ENCODE measurements around the genes DIRAS3, ZRANB2, TNNI3K and SLC44A5.

GRCh38 chr1:67479817-67480016, 49.5 kb upstream of the SERBP1 start:
- PRO-cap = no peak

- PRO-cap = no peak
Measured at GRCh38 chr1:67675633-67676274, 9.2 kb upstream of the GADD45A start.

GRCh38 chr1:67733466-67734692, 48.9 kb downstream of the GADD45A start:
- PRO-cap = no peak

GRCh38 chr1:67747681-67748132, 62.7 kb downstream of the GADD45A start:
- PRO-cap = no peak

GRCh38 chr1:67748366-67749359, 63.7 kb downstream of the GADD45A start:
- PRO-cap = no peak

DNA sequence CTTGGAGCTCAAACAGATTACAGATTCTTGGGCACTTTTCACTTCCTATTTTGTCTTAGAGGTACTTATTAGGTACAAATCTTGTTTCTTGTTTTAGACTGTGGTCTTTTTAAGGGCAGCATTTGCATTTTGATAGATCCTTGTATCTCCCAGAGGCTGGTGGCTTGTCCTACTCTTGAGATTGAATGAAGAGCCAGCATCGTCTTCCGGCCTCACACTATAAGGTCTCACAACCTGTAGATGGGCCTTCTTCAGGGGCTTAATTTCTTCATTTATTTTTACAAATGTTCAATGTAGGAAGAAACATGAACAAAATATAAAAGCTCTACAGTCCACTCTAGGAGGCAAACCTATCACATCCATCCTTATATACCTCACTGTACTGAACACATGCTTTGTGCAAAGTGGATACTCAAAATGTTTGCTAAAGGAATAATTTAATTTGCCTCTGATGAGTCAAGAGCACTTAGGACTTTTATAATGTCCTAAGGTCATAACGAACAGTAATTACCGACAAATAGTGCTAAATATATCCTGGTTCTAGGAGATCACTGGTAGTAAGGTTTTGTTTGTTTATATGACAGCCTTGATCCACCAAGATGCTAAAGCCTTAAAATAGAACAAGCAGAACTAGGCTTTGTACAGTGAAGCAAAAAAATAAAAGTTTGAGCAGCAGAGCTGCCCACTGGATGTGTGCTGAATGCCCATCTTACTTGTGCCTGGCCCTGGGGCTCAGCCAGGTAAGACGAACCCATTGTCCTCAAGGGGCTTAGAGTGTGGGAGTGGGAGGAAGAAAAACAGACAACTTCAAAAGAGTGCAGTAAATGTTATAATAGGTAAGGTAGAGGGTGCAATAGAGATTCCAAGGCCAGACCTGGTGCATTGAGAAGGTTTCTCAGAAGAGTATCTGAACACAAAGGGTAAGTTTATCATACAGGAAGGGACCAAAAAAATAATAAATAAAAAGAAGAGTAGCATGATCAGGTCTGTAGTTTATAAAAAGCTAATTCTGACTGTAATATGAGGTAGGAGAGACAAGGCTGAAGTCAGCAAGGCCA, 70.6 kb downstream of the GADD45A start:
- PRO-cap = no peak

DNA sequence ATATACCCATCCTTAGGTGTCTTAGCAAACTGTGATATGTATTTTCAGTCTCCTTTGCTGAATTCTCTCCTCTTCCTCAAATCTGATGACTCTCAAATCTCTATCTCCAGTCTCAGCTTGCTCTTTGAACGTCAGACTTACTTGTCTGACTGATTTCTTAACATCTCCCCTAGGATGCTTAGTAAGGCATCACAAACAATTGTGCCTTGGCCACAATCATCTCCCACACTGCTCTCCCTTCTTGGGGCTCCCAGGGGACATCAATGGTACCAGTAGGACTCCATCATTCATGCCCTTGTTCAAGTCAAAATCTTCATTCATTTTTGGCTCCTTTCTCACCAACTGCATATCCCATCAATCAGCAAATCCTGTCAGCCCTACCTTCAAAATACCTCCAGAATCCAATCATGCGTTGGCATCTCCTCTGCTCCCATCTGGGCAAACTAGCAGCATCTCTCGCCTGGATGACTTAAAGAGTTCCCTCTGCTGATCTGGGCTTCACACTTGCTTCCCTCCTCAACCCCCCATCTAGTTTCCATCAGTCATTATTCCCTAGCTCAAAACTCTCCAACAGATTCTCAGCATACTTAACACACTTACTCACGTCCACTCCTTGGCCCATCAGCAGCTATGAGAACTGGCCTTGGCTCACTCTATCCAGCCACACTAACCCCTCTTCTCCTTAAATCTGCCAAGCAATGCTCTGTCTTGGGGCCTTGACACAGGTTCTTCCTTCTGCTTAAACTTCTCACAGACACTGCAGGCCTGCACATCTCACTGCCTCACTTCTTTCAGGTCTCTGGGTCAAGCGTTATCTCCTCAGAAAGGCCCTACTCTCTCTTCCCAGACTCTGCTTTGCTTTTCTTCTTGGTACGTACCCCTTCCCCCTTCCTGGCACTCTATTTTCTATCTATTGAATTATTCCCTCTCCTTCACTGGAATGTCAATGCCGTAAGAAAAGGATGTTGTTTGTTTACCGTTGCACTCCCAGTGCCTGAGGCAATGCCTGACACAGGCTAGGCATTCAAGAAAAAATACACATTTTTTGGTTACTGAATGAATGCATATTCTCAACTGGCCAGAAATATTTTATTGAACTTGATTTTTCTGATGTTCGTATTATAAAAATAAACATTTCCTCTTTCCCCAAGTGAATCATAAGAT, 41.6 kb downstream of the GNG12 start:
- PRO-cap = no peak

DNA sequence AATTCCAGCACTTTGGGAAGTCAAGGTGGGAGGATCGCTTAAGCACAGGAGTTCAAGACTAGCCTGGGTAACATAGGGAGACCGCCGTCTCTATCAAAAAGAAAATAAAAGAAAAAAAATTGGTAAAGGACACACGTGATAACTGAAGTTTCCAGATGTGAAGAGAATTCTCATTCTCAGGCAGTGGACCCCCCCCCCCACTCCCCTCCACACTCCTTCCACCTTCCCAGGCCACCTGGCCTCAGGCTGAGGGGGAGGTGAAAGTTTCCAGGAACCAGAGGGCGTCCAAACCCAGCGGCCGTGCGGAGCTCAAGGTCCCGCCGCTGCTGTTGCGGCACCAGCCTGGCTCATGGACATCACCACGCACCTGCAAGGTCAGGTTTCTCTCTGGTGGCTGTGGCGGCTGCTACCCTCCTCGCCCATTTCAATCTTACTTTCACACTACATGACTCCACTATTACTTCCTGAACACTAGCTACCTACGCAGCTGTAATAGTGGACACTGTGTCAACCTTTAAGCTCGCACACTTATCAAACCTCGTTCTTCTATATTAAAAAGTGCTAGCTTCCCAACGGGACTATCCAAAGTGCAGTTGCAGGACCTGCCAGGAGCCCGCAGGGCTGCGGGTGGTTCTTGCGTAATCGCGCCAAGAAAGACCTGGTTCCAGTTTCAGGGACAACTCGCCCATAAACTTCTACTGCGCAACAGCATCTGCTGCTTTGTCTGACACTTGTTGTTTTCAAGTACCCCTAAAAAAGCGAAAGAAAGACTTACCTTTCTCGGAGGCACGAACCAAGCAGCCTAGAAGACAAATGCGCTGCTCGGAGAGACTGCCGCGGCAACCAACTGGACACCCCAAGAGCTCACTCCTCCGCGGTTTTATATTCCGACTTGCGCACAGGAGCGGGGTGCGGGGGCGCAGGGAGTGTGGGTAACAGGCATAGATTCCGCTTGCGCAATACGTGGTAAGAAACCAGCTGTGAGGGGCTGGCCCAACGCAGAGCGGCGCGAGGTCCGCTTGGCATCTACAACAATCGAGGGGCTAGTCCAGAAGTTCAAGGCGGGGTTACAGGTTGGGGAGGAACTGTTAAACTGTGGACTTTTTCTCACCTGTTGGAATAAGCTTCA, at the start of gene DIRAS3:
DIRAS3 (minus strand) TSS at position 855 of the 1,129 bp plus-strand sequence.
- PRO-cap = no peak

DNA sequence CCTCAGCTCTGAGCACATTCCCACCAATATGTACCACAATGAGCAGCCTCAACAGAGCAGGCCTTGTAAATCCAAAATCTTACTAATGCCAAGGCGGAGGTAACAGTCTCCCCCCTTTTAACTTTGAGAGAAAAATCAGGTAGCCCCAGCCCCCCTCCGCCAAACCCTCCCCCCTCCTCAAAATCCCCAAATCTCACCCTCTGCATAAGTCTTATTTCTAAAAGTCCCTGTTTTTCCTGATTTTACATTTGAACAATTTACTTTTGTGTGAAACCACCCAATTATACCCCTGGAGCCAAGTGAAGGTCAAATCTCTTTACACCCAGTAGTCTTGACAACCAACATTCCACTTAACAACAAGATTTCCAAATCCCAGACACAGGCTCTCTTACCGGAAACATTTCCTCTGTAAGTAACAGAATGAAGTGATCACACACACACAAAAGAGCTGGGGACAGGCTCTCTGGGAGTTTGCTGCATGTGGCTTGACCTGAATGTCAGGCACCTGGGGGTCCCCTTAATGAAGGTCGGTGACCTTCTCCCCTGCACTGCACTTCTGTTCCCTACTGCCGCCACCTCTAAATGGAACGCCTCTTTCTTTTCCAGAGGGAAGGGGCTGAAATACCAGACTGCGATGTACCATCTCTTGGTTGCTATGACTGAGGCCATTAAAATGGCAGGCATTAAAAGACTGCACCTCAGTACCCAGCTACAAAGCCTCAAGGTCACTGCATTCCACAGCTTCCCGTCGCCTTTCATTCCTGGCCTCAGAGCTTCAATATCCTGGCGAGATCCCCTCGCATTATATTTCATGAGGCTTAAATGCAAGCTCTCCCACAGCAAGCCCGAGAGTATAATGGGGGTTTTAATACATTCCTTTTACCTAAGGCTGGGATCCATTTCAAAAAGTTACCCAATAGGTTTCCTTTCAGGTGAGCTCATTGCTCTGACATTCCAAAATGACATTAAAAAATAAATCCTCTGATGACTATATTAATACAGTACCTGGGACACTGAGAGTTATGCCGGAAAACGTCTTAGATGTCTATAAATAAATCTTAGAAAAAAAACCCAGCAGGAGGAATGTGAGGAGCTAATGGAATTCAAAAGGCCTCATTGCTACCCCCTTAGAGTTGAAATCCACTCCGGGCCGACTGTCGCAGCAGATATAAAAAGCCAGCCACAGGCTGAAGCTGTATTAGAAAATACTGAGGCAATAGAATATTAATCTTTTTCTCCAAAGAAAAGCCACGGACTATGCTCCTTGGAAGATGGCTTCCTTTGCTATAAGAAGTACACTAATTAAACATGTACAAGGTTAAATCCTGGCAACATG, 90.9 kb upstream of the DIRAS3 start:
- PRO-cap = no peak

DNA sequence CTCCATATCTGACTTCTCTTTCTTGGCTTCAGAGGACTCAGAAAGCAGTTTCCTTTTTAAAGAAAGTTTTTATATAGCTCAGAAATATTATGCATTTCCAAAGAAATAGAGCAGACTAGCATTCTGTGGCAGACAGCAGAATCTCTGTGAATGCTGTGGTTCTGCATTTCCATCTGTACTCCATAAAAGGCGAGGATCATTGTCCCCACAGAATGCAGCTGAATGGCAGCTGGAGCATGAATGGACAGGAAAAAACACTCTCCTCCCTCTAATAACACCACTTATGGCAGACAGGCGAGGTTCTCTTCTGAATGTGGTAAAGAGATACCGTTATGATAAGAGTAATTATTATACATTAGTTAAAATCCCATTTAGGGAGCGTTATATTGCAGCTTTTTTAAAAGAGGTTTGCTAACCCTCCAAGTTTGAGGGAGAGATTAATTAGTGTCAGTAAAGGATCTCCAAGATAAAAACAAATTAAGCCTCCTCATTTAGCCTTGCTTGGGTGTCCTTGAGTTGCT, 81.4 kb upstream of the WLS start:
- PRO-cap = no peak

- PRO-cap = no peak
Measured at GRCh38 chr1:68881221-68882184, 384.6 kb upstream of the DEPDC1 start.

- PRO-cap = no peak
Measured at GRCh38 chr1:69551607-69552033, 16.1 kb upstream of the LRRC7 start.

DNA sequence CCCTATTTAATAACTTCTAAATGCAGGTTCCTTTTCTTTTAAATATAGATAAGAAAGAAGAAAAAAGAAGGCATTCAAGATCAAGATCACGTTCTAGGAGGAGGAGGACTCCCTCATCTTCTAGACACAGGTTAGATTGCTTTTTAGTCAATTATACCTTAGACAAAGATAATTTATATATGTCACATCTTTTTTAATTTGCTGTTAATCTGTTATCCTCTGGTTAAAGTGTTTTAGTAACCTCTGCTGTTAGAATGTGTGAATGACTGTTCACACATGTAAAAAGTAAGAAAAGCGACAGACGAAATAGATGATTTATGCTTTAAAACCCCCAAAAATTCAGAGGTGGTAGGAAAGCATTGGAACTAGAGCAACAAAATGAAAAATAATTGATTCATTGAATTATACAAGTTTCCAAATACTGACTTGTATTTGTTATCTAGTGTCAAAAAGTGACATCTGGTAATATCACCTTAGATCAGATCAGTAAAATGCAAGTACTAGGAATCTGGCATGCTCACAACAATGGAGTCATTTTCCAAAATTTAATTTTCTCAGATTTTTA, 18.3 kb downstream of the SRSF11 start:
- PRO-cap = no peak

DNA sequence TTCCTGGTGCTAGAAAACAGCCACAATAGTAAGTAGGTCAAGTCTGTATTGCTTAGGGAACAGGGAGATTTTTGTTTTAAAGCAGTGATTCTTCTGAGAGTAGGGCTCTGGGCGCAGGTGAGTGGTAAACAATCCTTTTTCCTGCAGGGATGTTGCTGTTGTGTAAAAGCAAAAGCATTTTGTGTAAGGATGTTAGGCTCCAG, 877 bp upstream of the CTH start:
- PRO-cap = no peak

GRCh38 chr1:71080491-71081558, at the start of gene ZRANB2:
Gene ZRANB2 (minus strand): TSS chr1:71081035.
- PRO-cap = bidirectional peak, plus-strand start at chr1:71081387, minus-strand start at chr1:71081035

DNA sequence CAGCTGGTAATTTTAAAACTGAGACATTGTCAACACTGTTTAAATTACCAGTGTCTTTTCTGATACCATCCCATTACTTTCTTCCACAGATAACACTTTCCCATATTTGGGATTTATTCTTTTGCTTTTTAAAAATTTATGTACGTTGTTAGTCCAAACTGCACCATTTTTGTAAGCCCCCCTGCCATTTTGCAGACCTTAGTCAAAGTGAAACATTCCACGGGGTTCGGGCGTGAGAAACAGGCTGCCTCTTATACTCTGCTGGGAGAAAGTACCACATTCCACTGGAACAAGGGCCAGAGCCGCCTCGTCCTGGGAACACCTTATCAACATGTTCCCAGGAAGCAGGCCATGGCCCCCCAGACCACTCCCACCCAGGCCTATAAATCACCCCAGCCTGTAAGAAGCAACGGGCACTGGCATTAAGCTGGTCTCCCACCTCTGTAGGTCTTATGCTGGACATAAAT, 770 bp upstream of the ZRANB2 start:
- PRO-cap = no peak

DNA sequence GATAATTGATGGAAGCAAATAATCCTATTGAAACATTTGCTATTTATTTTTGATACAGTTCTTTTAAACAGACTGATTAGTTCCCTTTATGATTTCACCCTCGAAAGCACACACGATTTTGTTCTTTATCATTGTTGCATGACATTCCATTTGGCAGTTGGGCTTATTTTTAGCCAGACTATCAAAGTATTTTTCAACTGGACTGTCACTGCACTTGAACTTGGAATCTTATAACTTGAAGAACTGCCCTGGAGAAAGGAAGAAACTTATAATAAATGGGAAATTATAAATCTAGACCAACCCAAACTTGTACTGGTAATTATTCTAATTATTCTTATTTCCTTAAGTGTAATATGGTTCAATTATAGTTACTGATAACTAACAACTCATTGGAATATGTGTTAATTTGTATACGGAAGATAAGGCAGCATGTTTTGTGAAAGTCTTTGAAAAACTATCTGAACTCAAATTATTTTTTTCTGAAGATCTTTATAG, at the start of gene TNNI3K:
TNNI3K (plus strand) TSS at position 211 of the 495 bp plus-strand sequence.
- PRO-cap = no peak

- PRO-cap = no peak
Measured at GRCh38 chr1:75092032-75092577, 42.1 kb upstream of the LHX8 start.

DNA sequence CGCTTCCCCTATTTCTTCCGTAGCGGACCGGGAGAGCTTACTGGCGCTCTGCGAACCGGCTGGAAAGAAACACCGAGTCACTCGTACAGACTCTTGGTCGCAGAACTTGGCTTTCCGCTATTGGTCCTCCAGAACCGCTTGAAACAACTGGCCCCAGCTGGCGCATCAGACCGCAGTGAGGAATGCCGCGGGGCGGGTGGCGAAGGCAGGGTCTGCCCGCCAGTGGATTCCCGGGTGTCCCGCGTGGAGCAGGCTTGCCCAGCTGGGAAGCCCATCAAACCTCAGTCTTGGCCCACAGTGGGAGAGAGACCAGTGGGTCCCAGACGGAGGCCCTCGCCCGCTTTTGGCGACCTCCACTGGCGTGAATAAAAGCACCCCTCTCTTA, 4.0 kb upstream of the LHX8 start:
- PRO-cap = no peak

- PRO-cap = no peak
Measured at GRCh38 chr1:75610919-75611501, at the start of gene SLC44A5. Gene SLC44A5 (minus strand): TSS chr1:75611114.